A673 (cell line): ENCODE measurements around a stretch of chr18.

- PRO-cap, result no peak
Measured at GRCh38 chr18:31487423-31488151, 10.4 kb upstream of the DSG2 start.

DNA sequence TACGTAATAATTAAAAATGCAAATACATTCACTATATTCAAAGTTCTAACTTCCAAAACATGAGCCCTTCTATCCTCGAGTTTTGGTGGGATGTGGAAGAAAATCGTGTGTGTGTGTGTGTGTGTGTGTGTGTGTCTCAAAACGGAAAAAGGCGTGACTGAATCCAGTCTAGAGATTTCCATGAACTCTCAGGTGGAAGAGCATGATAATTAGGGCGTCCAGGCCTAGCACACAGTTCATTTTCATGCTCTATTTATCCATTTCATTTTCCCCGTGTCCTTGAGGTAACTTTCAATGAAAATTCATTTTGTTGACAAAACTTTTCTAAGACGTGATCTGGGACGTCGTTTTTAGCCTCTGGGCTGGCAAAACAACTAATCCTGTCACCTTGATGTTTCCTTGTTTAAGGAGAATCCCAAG is 1.3 kb downstream of the DSG2 start:
- PRO-cap, result no peak

- PRO-cap, result no peak
Measured at GRCh38 chr18:31738837-31739520, 21.7 kb downstream of the SLC25A52 start.

- PRO-cap, result no peak
Measured at GRCh38 chr18:32209733-32210045, 19.9 kb downstream of the MEP1B start.

DNA sequence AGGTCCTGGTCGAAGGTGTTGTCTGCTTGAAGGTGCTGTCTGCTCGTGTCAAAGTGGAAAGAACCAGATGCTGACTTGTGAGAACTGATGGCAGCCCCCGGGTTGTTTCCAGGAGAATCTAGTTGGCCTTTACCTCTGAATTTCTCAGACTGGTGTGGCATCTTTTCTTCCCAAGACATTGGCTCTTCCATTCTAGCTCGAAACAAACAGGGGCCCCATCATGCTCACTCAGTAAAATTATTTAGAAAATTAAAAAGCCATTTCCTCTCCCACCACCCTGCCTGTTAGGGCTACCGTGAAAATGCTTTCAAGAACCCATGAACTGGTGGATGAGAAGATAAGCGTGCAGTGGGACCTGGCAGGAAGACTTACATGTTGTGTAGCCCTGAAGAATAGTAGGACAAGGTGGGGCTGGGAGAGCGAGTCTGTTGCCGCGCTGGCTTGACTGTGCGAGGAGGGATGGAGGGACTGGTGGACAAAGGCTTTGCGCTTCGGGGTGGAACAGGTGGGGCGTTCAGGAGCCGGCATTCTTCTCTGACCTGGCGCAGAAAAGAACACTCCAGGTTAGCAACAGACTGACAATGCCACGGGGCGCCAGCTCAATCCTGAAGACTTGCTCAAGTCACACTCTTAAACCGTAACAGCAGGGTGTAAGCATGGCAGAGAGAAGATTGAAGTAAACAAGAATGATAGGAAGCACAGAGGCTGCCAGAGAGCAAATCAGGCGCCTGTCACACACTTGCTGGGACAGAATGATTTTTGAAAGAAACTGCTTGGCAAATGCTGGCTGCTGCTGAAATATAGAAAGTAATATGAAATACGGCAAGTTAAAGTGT is 80.2 kb downstream of the MEP1B start:
- PRO-cap, result no peak

DNA sequence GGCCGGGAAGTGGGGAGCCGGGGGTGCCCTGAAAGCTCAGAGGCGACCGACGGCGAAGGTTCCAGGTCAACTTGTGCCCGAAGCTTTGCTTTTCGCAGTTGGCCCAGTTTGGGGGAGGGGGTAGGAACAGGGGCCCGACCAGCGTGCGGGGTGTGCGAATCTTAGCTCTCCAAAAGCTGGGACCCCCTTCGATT is 1.9 kb downstream of the KLHL14 start:
- PRO-cap, result no peak

DNA sequence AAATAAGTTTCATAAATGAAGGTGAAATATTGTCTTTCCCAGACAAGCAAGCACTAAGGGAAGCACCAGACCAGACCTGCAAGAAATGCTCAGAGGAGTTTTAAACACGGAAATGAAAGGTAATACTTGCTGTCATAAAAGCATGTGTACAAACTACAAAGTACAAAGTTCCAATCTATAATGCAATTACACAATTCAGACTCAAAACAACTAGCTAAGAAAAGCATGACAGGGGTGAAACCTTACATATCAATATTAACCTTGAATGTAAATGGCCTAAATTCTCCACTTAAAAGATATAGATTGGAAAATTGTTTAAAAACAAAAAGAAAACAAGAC is 45.0 kb upstream of the ASXL3 start:
- PRO-cap, result no peak

DNA sequence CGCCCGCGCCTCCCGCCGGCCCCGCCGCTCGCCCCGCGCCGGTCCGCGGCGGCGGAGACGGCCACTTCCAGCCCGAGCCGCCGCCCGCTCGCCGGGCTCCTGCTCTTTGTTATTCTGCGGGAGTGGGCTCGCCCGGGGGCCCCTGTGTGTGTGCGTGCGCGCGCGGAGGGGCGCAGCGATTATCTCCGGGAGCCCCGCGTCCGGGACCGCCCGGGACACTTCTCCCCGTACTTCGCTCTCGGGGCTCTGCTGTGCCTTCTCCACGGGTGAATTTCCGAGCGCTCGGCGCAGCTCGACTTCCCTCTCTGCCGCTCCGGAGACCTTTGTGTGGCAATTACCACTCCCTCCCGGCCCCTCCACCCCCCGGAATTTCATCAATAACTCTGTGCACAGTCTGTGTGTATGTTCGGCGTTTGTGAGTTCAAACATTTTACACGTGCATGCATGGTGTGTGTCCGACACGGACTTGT is 724 bp downstream of the ASXL3 start:
- PRO-cap, result no peak

- PRO-cap, result no peak
Measured at GRCh38 chr18:33584847-33585534, 7.0 kb downstream of the ASXL3 start.

GRCh38 chr18:34121401-34121993 is 103.2 kb downstream of the NOL4 start:
- PRO-cap, result bidirectional peak, plus-strand start at chr18:34121640, minus-strand start at chr18:34121577

GRCh38 chr18:34158741-34159796 is 65.6 kb downstream of the NOL4 start:
- PRO-cap, result bidirectional peak, plus-strand start at chr18:34158988, minus-strand start at chr18:34158882; bidirectional peak, plus-strand start at chr18:34159292, minus-strand start at chr18:34159220; bidirectional peak, plus-strand start at chr18:34159644, minus-strand start at chr18:34159501

- PRO-cap, result no peak
Measured at GRCh38 chr18:34867487-34867989, 157.4 kb downstream of the DTNA start.

DNA sequence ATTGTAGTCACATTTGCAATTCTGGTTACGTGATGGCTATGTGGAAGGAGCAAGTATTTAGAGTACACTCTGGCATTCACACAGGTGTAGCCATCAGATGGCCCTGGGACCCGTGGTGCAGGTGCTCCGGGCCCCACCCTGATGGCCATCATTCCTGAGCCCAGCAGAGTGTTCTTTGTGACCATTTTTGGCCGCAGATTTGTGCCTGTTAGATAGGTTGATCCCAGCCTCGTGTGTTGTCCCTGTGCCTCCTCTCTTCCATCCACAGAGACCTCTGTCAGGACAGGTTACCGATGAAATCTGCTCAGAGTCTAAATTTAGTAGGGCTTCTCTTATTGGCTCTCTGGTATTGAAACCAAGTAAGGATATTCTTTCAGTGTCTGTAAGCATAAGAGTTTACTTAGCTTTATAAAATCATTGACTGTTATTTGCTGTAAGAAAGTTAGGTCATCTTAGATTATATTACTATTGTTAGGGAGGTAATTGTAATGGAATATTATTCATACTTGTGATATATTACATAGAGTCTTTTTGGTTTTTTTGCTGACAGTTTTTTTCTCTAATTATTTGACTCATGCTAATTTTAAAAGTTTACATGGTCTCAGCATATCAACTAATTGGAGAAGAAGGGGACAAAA is 34.0 kb downstream of the MAPRE2 start:
- PRO-cap, result no peak

DNA sequence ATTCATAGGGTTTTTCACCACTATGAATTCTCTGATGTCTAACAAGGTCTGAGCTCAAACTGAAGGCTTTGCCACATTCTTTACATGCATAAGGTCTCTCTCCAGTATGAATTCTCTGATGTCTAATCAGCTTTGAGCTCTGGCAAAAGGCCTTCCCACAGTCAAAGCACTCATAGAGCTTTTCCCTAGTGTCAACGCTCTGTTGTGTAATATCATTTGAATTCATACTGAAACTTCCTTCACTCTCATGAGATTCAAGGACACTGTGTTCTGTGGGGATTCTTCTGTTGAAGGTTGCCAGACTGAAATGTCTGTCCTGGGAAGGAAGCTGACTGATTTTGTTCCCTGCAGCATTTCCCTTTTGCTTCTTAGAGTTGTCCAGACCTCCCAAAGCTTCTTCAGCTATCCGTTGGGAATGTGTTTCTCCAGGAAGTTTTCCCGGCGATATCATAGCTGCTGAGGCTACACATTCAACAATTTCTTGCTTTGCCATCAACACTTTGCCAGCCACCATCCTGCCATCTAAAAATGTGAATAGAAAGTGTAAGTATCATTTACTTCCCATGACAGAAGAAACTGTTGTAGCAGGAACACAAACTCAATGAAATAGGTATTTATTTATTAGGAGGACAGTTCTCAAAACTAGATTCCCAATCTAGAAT is 13.2 kb downstream of the ZNF397 start:
- PRO-cap, result no peak

DNA sequence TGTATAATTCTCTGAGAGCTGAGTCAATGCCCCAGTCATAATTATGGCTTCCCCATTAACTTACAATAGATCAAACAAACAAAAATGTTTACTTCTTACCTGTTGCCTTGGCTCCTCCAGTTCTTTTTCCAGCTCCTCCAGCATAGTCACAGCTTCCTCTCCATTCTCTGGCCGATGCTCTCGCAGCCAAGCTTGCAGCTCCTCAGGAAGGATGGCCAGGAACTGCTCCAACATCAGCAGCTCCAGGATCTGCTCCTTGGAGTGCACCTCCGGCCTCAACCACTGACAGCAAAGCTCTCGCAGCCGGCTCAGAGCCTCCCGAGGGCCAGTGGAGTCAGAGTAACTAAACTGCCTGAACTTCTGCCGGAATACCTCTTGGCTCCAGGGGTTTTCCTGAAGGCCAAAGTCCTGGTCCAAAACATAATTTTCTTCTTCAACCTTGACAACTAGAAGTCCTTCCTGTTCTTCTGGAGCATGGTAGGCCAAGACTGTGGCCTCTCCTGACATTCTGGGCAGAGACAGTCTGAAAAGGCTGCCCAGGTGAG is 23.1 kb downstream of the ZNF397 start:
- PRO-cap, result no peak

DNA sequence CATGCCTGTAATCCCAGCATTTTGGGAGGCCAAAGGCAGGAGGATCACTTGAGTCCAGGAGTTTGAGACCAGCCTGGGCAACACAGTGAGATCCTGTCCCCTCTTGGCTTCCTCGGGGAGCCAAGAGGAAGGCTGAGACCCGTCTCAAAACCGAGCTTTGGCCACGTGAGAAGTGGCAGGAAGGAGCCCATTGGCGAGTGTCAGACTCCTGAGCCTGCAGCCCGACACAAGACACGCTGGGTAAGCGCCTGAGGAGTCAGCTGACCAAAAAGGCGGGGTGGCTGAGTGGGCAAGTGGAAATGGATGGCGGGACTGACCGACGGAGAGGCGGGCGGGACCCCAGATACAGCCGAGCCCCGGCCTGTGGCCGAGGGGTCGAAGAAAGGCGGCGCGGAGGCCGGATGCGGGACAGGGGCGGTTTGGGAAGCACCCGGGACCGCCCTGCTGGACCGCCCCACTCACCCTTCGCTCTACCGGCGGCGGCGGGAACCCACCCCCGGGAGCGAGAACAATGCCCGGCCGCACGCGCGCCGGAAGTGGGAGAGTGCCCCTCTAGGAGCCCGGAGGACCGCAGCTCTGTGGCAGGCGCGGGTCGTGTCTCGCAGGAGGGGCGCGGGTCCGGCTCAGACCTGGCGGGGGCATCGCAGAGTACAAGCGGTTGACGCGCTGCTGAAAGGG is 22.9 kb downstream of the ZSCAN30 start:
- PRO-cap, result bidirectional peak, plus-strand start at position 276 of the sequence, minus-strand start at position 235 of the sequence; bidirectional peak, plus-strand start at position 626 of the sequence, minus-strand start at position 483 of the sequence

DNA sequence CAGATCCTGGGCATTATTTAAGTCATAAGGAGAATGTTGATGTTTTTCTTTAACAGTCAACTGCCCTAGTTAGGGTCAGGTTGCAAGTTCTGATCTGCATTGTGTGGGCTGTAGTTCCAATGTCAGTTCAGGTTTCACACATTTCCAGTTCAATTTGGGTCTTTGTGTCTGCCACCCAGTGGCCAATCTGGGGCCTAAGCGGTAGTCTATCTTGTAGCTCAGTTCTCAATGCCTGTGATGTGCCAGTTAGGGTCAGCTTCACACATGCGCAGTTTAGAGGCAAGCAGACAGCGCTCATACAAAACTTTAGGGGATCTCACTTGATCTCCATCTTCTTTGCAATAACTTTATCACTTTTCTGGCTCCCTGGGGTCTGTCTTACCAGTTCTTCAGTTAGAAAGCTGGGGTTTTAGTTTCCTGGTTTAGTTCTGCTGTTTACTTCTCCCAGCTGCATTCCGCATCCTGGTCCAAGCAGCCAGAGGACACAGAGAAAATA is 10.9 kb upstream of the ZNF24 start:
- PRO-cap, result no peak

DNA sequence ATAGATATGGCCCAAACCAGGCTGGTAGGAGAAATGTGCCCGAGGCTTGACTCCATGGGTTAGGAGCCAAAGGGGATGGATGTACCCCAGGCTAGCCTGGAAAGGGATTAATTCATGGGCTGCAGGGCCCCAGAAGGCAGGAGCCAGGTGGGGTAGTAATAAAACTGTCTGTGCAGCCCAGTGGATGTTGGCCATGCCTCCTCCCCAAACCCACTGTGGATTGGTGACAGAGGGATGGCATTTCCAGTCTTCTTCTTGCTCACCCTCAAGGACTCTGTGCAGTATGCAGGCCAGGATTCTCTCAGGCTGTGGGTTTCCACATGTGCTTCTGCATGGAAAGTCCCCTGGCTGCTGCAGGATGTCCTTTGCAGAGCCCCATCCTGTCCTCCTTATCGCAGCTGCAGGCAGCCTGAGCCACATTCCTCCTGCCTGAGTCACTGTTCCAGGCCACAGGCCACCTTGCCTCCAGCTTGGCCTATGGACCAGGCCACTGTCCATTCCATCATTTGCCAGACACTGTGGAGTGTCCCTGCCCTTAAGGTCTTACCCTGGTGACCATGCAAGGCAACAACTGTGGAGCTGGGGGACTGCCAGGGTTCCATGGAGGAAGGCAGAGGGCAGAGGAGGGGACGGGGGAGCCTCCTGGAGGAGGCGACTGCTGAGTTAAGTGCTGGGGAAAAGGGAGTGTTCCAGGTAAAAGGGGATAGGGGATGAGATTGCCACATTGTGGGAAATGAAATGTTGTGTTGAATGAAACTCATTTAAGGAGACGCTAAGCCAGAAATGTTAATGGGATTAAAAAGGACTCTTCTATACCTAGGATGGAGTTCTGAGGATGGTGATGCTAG is 38.9 kb downstream of the INO80C start:
- PRO-cap, result no peak

- PRO-cap, result no peak
Measured at GRCh38 chr18:35513497-35514046, 15.8 kb upstream of the INO80C start.

GRCh38 chr18:35593922-35594913 is 12.7 kb downstream of the GALNT1 start:
- PRO-cap, result no peak